Colic lymph node (tissue), 1 donor: Measurements from ENCODE around the genes RASSF10 and PSMA1.

DNA sequence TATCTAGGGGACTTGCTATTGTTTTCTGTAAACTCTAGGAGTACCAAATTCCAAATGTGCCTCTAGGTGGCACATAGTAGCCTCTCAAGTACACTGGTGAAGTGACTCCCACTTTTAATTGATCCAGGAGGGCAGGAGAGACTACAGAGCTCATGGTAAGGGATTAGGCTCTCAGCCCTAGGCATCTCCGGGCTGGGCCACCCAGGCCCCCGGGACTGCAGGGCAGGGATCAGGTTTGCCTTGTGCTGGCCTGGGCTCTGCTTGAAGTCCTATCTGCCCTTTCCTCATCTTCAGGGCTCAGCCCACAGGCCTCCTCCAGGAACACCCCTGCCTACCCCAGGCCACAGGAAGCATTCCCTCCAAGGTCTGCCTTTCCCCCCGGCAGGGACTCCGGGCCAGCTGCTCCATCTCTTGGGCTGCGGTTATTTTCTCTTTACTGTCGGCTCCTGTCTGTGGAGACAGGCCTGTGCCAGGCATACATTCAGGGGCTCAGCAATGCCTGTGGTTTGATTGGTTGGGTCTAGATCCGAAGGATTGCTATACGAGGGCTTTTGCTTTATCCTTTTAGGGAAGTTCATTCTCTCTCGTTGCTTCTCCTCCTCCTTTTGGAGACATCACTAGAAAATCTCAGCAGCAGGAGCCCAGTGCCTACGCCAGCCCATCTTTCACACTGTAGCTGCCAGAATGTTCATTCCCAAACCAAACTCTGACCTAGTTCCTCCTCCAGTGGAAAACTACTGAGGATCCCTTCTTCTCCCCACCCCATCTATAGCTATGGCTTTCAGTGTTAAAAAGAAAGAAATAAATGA lies 32.8 kb downstream of the PARVA start:
- PRO-cap: no peak

DNA sequence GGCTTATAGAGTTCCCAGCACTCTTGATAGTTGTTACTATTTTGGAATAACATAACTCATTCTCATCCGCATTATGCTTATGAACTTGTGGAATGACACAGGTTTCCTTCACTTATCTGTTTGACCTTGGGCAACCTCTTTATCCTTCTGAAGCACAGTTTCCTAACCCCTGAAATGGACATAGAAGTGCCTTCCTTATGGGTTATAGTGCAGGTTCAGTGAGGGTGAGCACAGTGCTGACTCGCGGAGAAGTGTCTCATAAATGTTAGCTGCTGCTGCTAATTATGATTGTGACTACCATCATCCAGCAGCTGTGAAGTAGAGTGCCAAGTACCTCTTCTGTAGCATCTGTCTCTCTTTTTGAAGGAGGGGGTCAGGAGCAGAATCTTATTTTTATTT lies 15.1 kb downstream of the TEAD1 start:
- PRO-cap: no peak

DNA sequence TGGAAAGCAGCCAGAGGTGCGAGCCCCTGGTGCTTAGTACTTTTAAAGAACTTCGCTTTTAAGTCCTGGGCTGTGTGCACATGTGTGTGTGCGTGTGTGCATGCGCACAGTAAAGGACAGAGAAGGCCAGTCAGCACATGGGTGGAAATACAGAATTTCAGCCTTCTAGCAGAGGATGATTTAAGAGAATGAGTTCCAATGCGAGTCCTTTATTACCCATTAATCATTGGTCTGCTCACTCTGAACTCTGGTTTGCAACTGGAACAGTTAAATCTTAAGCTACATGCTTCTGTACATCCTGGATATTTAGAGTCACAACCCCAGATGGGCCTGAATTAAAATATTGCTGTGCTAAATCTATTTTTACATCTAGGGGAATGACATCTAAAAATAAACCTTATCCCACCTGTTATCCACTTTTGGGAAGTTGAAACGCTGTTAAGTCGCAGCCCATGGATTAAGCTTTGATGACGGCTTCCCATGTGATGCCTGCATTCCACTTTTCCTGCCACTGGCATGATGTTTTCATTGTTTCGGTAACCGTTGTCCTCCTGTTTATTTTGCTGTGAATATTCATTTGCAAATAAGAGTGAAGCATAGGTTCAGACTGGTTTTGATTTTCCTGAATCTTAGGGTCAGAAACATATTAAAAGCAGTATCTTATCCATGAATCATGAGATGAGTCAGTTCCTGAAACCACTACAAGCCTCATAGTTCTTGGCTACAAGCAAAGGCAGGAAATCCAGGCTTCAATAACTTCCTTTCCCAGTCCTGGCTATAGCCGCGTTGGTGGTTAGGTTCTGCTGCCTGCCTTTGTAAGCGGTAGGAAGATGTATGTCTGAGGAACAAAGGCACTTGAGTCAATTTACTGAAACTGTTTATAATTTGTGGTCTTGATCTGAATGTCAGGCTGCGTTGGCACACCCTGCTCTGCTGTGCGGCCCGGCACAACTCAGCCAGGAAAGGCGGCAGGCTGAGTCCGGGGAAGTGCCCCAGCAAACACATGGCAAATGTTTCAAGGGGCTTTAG lies 19.2 kb downstream of the TEAD1 start:
- PRO-cap: unidirectional peak, plus-strand start at position 755 of the sequence

GRCh38 chr11:12767024-12767345 lies 92.8 kb downstream of the TEAD1 start:
- PRO-cap: no peak

DNA sequence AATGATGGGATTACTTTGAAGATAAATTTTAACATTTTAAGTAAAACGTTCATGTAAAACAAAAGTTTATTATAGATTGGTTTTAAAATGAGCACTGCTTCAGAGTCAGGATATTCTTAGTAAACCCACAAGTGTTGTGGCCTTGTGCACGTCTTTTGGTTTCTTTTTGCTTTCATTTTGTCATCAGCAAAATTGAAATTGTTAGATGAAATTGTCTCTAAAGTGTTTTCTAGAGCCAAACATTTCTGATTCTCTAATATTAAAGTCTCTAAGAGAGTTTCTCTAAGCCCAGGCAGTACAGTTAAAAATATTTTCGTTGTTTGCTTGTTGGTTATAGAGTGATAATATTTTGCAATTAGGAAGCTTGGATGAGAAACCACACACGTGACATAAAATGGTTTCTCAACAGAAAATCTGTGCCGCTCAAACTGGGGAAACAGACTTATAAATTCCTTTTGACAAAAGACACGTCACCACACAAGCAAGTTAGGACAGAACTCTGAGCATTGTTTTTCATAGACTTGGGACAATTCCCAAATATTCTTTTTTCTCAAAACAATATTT lies 164.4 kb downstream of the TEAD1 start:
- PRO-cap: no peak

DNA sequence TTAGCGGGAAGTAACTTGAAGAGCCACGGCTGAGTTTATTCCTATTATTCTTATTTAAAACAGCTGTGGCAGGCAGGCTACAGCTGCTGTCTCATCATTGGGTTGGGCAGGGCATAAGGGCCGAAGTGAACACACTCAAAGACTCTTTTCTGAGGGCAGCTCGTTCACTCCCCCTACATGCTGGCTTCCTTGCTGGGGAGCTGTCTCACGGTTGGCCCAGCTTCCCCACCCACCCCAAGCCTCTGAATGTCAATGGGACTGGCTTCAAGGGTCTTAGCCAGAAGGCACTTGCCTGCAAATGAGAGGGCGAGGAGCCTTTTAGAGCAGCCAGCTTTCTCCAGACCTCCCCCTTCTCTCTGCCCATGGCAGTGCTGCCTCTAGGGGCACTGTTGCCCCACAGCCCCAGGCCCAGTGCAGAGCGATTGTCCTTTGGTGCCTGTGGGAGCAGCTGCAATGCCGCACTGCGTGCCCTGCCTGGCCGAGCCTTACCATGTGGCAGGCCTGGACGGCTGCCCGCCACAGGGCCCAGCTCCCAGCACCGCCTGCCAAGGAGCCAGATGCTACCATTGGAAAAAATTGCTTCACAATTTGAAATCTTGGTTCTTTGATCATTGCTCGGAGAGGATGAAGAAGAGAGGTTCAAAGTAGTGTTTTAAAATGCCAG lies 94.6 kb upstream of the RASSF10 start:
- PRO-cap: no peak

DNA sequence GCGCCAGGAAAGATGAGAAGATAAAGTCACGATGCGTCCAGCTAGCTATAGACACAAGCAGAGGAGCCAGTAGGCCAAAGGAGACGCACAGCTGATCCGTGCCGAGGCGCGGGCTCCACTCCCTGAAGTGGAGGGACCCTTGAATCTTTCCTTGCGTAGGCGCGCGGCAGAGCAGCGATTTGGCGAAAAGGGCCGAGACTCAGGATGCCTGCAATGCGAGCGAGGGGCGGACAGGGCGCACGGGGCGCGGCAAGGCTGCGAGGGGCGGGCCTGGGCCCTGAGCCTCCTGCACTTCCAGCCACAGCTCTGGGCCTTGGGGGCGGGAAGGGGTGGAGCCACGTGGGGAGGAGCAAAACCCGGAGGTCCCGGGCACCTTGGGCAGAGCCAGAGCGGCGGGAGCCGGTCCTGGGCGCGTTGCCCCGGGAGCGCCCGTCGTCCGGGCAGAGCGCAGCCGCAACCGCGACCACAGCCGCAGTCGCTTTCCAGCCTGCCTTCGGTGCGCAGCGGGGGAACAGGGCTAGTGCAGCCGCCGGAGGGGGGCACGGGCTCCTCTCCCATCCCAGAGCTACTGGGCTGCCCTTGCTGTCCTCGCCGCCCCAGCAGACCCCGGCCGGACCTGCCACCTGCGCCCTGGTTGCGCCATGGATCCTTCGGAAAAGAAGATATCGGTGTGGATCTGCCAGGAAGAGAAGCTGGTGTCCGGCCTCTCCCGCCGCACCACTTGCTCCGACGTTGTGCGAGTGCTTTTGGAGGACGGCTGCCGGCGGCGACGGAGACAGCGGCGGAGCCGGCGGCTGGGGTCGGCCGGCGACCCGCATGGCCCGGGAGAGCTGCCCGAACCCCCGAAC lies at the start of gene RASSF10:
Gene RASSF10 (plus strand): TSS at position 381 of the 848 bp plus-strand sequence.
- PRO-cap: unidirectional peak, plus-strand start at position 381 of the sequence

- PRO-cap: no peak
Observed at GRCh38 chr11:13051331-13051738, 42.2 kb downstream of the RASSF10 start.

DNA sequence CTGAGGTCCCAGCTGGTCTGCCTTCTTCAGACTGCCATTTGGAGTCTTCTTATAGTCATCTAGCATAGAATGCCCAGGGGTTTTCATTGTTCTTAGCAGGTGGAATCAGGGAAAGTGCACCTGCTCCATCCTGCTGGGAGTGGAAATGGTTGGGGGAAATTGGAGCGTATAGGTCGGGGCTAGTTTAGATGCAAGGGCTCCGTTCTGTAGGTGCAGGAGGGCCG lies 28.3 kb downstream of the BMAL1 start:
- PRO-cap: no peak

GRCh38 chr11:13310460-13311339 lies 33.1 kb downstream of the BMAL1 start:
- PRO-cap: no peak

DNA sequence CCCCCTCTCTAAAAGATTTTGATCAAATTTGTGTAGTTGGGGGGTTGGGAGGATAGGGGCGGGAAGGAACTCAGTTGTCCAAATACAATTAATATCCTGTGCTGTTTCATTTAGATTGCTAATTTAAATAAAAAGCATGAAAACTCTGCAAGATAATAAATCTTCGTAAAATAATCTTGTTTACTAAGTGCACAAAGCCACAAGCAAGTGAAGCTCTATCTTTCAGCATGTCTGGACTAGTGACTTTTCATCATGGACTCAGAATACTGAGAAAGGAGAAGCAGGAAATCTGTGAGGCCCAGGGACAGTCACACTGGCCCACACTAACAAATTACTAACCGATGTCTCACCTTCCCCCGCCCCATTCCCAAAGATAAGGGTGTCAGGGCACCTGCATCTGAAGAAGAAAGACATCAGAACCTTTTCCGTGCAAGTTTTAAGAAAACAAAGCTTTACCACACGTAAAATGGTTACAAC lies 818 bp downstream of the BTBD10 start:
- PRO-cap: no peak

DNA sequence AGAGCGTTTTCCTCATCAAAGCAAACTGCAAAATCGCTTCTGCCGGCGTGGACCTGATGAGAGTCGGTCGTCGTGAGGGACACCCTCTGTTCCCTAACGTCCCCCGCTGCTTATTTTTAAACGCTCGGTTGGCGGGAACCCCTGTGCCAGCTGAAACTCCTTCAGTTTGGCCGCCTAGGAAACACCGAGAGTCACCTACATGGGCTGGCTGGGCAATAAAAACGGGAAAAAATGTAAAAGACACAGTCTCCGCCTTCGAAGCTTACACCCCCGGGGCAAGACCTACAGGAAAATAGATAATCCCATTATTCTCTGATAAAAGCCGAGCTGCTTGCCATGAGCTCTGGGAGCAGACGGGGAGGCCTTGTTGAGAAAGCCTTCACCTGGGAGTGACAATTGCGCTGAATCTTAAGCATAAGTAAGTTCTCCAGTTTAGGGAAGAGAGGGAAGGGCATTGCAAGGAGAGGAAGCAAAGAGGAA lies 628 bp upstream of the BTBD10 start:
- PRO-cap: no peak

GRCh38 chr11:13701185-13701739 lies 32.8 kb downstream of the FAR1 start:
- PRO-cap: no peak

GRCh38 chr11:14015537-14016212 lies 53.2 kb downstream of the SPON1 start:
- PRO-cap: no peak

DNA sequence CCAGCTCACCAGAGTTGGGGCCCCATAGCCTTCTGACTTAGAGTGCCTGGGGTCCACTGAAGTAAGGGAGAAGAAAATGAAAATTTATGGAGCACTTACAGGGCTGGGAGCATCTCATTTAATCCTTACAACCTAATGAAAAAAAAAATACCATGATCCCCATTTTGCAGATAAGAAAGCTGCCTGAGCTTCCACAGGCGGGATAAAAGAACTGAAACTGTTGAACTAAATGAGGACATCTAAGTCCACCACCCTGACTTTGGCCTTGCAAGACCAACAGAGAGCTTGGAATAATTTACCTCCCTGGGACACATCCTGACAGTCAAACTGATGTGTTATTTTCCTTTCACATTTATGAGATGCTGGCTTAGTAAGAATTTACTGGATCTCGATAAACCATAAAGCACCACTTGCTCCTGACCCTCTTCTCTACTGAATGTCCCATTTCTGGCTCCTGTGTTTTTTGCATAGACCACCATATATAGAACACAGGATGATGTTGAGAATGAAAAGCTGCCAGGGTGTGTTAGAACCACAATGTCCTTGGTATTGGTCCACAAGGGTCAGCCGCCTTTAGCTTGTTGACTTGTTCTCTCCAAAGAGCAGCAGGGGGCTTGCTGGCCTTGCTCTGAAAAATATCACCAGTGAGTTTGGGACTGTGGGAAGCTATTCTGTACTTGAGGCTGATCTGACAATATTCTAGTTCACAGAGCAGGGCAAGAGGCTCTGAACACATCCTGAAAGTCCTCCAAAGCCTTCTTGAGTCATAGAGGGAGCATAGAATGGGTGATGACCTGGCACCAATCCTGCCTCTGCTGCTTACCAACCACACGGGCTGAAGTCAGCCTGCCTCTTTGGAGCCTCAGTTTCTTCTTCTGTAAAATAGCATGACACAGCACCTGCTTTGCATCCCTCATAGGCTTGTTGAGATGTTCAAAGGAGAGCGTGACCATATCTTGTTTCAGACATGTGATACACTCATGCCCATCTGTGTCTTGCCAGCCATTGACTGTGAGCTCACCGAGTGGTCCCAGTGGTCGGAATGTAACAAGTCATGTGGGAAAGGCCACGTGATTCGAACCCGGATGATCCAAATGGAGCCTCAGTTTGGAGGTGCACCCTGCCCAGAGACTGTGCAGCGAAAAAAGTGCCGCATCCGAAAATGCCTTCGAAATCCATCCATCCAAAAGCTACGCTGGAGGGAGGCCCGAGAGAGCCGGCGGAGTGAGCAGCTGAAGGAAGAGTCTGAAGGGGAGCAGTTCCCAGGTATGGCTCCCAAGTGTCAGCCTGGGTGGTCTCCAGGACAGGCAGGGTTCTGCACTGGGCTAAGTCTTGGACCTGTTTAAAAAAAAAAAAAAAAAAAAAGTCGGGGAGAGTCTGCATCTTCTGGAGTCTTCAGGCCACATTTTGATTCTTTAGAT lies 96.8 kb downstream of the RRAS2 start:
- PRO-cap: no peak

DNA sequence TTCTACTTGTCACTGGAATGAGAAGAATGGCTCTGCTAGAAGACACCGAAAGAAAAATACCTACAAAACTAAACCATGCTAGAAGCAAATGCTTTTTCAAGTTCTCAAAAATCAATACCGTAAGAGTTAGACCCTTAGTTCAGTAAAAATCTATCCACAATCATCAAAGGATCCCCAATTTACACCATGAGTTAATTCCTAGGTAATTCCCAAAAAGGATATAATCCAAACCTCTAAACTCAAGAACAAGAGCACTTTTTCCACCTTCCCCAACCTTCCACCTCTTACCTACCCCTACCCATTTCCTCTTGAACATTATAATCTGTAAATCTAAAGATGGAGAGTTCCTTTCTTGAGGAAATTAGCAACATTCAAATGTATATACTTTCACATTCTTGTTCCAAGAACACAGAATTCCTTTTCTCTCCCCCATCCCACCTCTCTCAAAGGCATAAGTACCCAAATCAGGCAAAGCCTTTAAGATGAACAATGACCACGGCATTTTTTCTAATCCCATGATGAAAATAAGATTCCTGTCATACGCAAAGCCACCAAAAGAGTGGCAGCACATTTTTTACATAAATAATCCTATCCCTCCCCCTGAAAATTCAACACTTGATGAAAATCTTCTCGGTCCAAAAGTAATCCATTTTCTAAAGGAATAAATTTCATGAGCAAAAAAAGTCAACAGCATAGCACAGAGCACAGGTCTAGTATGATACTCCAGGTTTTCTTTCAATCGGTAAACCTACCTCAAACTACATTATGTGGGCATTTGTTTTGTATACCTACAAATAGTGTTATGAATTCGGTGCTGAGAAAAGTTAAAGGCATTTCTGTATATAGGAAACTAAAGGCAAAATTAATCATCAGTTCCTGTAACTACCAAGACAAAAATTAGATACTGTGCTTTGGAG lies 18.2 kb downstream of the RRAS2 start:
- PRO-cap: no peak

- PRO-cap: no peak
Observed at GRCh38 chr11:14350281-14350812, 8.6 kb downstream of the RRAS2 start.

DNA sequence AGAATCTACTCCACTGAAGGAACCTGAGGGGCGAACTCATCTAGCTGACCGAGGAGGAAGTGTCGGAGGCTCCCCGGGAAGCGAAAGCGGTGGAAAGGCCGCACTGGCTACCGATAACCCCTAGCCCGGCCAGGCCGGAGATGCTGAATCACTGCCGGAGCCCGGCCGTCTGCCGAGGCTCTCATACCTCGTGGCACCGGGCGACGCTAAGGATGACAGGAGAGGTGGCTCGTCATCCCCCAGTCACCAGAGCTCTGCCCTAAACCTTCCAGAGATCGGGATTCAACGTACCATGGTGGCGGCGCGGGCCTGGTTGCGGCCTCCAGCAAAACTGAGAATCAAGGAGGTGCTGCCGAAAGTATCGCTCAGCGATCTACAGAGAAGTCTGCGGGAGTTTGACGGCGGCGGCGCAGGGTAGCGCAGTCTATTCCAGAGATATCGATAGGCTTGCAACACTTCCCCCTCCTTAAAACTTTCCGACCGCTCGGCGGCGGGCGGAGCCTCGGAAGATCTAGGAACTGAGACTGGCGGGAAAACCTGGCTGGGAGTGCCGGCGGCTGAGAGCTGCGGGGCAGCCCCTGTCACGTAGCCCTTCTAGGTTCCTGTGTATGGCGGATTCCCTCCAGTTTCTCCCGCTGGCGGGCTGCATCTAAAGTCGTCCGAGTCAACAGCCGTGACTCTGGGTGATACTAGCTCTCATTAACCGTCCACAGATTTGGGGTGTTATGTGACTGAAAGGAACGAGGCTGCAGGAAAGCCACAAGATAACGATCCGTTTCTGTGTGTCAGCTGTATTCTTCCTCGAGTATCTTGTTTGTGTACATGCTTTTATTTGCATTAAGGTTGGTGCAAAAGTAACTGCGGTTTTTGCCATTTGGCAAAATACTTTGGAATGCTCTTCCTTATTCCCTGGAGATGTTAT lies at the start of gene PSMA1:
Gene PSMA1 (minus strand): TSS at position 381 of the 922 bp plus-strand sequence.
- PRO-cap: bidirectional peak, plus-strand start at position 469 of the sequence, minus-strand start at position 333 of the sequence

DNA sequence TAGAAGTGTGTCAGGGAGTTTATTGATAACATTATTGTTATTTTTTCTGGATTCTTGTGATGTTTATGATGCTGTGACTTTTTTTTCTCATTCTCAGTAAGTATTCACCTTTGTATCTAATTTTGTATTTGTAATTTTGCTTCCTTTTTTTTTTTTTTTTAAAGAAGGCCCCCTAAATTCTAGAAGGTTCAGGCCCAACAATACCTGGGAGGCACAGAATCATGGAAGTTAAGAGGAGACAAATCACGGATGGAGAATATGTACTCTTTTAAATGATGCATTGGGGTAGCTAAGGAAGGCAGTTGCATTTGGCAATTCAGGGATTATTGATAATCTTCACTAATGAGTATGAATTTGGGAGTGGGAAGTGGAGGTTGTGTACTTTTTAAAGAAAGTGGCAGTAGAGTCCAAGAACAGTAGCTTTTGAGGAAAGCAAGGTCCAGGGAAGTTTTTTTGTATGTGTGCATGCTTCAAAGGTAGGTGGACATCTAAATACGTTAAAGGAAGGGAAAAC lies 46.9 kb downstream of the PDE3B start:
- PRO-cap: no peak

DNA sequence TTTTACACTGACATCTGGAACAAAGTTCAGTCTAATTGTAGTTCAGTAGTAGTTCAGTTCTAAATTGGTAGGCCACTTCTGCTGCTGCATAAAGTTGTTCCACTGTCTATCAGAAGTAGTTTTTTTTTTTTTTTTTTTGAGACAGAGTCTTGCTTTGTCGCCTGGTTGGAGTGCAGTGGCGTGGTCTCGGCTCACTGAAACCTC lies 115.7 kb downstream of the PDE3B start:
- PRO-cap: no peak